ENCODE data around the genes ZNF343, ITPA and HSPA12B.

DNA sequence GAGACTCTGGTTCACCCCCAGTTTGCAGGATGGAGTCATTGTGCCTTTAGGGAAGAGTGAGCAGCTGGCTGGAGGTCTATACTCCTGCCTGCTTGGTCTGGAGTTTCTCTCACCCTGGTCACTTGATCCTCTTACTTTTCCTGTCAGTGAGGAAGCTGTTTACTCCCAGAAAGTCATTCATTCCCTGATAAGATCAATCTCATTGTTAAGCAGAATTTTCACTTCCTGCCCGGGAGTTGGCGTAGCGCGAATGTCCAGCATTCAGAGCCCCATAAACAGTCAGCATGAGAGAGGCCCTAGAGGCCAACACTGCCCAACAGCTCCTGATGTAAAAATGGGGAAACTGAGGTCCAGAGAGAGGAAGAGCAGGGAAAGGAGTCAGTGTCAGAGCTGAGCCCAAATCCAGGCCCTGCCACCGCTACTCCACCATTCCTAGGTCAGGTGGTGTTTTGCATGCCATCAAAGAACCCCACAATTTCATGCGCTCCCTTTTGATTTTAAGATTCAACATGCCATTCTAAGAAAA is 70.3 kb upstream of the SIRPA start:
- RRBS = no CpG with 5 or more reads among the region's 6 CpGs

GRCh38 chr20:1915344-1915678 is 20.1 kb downstream of the SIRPA start:
- RRBS = no CpG with 5 or more reads among the region's 8 CpGs

- RRBS = no CpG with 5 or more reads among the region's 2 CpGs
Measured at GRCh38 chr20:1930903-1931271, 35.7 kb downstream of the SIRPA start.

DNA sequence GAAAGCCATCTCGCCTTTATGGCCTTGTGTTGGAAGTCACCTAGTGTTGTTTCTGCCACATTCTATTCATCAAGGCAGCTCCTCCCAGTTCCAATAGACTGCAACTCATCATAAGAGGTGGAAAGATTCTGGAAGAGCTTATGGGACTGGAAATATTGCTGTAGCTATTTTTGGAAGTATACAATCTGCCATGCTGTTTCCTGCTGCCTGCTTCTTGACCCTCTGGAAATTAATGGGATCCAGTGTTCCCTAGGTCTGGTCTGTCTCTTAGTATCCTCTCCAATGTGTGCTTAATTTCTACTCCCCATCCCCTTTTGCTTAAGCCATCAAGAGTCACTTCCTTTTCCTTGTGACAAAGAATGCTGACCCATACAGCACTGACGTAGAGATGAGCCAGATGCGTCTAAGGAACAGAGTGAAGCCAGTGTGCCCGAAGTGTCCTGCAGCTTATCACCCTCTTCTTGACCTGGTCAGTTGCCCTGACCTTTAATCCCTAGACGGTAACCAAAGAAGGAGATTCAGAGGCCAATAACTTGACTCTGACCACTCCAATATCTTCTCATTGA is 31.4 kb downstream of the SNRPB start:
- RRBS = no CpG with 5 or more reads among the region's 5 CpGs

DNA sequence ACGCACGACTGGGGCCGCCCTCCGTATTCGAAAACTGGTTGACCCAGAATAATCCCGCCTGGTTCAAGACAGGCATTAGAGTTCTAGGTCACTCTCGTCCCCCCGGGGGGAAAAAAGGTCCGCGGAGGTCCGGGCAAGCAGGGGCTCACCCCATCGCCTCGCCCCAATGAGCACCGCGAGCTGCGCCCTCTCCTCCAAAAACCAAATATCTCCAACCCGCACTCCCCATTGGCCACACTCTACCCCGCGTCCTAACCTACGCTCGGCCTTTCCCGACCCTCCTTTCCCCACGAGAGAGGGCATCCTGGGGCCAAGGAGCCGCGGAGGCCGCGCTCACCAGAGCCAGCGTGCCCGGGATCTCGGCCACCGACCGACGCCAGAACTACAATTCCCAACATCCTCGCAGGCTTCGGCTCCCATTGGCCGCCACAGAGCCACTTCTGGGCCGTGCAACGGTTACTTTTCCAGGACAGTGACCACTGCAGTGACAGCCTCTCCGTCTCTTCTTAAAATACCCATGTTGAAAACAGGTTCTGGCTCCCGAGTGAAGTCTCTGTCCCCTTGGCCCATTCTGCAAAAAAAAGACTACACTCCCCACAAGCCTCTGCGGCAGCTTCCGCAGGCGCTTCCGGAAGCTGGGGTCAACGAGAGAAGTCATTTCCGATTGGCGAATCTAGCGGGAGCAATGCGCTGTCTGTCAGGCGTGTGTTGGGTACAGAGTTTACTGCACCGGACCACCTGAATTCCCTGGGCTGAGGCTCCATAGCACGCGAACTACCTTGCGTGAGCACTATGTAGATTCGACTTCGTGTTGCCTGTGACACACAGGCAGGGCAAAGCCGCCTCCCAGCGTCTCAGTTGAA is at the start of gene ZNF343:
ZNF343 (minus strand) TSS at position 372 of the 863 bp plus-strand sequence.
- RRBS = 2% methylated on average over 5 of the region's 58 CpGs

- RRBS = no CpG with 5 or more reads among the region's 3 CpGs
Measured at GRCh38 chr20:2599571-2600195, 52.7 kb upstream of the NOP56 start.

DNA sequence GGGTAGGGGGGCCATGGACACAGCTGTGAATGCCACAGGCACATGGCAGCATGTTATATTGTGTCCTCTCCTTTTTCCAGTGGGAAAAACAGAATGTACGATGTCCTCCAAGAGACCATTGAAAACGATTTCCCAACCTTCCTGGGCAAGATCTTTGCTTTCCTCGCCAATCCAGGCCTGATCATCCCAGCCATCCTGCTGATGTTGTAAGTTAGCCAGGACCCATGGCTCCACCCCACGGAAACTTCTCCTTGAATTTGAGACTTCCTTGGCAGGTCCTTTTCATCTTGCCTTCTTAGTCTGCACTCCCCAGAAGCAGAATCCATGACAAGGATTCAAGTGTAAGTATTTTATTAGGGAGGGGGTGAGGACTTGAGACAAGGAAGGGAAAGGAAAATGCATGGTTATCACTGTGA is 28.2 kb upstream of the NOP56 start:
- RRBS = no CpG with 5 or more reads among the region's 4 CpGs

GRCh38 chr20:2654030-2654631 is 1.7 kb downstream of the NOP56 start:
- RRBS = no CpG with 5 or more reads among the region's 11 CpGs

DNA sequence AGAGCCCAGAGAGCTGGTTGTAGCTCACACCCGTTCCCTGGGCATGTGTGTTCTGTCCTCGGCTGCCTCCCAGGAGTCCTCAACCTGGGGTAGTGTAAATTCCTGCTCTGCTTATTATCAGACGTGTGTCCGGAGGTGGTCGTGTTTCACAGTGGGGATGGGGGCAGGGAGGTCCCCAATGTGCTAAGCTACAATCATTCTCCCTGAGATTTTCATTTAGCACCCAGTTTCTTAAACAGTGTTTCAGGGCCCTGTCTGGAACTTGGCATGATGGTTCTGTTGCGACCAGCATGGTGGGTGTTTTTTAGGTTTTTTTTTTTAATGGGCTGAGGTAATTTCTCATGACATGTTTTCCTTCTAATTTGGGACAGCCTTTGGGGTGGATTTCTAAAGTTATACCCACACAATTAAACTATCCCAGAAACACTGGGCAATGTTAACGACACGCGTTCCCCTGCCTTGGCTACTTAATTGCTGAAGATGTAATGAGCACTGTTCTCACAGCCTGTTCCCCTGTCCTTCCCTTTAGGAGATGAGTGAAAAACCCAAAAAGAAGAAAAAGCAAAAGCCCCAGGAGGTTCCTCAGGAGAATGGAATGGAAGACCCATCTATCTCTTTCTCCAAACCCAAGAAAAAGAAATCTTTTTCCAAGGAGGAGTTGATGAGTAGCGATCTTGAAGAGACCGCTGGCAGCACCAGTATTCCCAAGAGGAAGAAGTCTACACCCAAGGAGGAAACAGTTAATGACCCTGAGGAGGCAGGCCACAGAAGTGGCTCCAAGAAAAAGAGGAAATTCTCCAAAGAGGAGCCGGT is 5.2 kb downstream of the NOP56 start:
- RRBS = no CpG with 5 or more reads among the region's 12 CpGs

DNA sequence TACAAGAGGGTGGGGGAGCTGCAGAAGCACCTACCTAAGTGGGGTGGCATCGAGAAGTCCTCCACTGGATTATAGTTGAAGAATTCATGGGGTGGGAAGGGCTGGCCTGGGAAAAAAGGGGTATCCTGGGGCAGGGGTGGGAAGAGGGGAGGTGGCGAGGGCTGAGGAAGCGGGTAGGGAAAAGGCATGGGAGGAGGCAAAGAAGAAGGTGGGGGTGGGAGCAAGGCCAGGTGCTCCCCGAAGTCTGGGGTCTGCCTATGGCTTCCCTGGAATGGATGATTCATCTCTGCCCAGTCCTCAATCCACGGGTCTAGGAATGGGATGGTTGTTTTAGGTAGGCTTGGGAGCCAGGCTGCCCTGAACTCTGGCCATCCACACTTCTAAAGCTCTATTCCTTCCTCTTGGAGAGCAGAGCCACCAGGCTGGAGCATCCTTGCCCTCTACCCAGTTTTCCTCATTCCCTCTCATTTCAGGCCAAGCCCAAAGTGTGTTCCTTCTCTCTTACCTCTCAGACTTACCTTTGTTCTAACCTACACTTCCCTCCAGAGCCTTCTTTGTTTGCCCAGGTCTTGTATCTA is 4.4 kb downstream of the PCED1A start:
- RRBS = no CpG with 5 or more reads among the region's 5 CpGs

GRCh38 chr20:3080891-3081606 is 3.5 kb downstream of the AVP start:
- RRBS = no CpG with 5 or more reads among the region's 7 CpGs

- RRBS = no CpG with 5 or more reads among the region's 69 CpGs
Measured at GRCh38 chr20:3164450-3165380, 5.0 kb upstream of the FASTKD5 start.

GRCh38 chr20:3174231-3174648 is 891 bp upstream of the LZTS3 start:
- RRBS = 5% methylated on average over 8 of the region's 28 CpGs

DNA sequence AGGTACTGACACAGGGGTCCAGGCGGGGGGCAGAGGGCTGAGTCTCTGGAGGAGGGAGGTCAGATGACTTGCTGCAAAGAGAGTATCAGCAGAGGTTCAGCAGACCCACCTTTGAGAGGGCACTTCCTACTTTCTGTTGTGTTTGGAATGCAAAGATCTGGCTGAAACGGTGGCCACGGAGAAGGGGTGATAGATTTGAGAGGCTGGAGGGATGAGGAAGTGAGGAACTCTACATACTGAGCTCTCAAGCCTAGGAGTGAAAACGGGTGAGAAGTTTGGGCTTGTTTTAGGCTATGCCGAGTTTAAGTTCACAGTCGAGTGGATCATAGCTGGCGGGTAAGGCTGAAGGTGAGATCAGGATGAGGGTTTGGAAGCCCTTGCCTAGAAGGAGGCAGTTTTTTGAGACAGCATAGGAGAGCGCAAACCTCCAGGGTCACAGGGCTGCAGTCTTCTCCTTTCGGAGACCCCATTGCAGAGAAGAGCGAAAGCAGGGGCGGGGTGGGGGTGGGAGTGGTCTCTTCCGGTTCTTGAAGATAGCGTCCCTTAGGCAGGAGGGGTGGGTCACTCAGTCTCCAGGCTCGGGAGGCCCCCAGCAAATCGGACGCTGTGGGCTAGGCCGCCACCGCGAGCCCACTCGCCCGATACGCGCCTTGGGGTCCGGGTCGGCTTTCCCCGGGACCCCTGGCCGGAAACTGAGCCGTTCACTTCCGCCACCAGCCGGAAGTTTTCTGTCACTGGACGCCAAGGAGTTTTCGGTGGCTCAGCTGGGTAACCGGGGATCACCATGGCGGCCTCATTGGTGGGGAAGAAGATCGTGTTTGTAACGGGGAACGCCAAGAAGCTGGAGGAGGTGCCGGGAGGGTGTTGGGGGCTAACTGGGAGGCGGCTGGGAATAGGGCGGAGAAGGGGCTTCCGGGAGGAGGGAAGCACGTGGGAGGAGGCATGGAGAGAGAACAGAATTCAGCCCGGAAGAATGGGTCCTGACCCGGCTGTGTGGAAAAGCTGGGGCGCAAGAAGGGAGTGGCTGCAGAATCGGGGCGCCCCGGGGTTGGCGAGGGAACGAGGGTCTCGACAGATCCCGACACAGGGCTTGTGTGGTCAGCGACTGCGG is at the start of gene ITPA:
ITPA (plus strand) TSS at position 731 of the 1,111 bp plus-strand sequence.
- RRBS = 1% methylated on average over 22 of the region's 54 CpGs

GRCh38 chr20:3239337-3240369 is 663 bp upstream of the SLC4A11 start:
- RRBS = 3% methylated on average over 66 of the region's 100 CpGs

- RRBS = 6% methylated on average over 33 of the region's 70 CpGs
Measured at GRCh38 chr20:3732283-3733097, at the start of gene HSPA12B. Gene HSPA12B, plus strand, starts transcription at chr20:3732685.

DNA sequence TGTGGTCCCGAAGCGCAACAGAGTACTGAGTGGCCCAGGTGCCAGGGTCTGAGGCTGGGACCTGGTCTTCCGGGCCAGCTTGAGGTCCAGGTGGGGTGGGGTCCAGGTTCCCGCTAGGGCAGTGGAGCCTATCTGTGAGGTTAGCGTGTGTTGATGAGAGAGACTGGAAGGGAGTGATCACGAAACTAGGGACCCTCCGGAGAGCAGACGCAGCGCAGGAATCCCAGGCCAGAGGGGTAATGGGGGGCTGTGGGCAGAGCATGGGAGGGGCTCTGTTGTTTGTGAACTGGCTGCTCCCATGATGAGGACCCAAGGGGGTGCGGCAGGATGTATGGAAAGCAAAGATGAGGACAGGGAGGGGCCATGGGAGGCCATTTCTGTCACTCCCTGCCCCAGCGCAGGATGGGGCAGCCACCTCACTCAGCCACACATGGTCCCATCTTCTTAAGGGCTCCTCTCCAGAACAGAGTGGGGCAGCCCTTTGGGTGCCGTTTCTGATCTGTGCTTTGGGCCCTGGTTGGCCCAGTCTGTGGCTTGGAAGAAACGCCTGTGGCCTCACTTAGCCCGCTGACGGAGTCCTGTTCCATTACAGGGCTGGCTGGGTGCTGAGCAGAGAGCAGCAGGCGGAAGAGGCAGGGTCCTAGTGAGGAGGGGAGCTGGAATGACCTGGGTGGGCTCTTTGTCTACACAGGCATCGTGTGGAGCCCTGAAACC is 876 bp downstream of the HSPA12B start:
- RRBS = no CpG with 5 or more reads among the region's 17 CpGs

DNA sequence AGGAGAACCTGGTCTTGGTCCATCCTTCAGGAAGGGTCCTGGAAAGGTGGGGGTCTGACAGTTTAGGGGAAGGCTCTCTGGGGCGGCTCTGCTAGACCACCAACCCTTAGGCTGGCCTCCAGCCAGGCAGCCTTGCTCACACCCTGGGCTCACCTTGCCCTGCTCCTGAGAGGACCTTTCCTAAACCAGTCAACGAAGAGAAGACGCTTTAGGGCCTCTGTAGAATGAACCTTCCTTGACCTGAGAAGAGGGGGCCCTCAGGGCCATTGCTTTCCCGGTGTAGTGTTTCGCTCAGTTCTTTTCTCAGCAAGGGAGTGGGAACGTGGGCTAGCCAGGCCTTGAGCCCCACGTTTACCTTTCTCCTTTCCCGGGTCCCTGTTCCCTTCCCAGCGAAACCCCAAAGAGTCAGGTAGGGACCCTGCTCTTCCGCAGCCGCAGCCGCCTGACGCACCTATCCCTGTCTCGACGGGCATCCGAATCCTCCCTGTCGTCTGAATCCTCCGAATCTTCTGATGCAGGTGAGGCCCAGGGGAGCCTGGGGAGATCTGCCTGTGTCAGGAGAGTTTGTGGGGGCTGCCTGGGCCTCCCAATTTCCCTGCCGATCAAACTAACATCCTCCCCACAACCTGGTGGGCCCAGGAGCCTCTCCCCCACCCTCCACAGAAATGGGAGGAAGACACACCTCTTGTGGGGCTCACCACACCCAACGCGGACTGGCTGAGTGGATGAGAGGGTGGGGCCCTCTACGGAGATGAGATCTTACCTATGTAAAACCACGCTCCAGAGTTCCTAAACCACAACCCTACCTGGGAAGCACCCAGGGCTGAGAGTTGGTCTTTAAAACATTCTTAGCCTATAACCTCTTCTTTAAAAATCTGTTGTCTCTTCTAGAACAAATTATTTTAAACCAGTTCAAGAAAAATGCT is 1.4 kb downstream of the CDC25B start:
- RRBS = 62% methylated on average over 4 of the region's 23 CpGs

DNA sequence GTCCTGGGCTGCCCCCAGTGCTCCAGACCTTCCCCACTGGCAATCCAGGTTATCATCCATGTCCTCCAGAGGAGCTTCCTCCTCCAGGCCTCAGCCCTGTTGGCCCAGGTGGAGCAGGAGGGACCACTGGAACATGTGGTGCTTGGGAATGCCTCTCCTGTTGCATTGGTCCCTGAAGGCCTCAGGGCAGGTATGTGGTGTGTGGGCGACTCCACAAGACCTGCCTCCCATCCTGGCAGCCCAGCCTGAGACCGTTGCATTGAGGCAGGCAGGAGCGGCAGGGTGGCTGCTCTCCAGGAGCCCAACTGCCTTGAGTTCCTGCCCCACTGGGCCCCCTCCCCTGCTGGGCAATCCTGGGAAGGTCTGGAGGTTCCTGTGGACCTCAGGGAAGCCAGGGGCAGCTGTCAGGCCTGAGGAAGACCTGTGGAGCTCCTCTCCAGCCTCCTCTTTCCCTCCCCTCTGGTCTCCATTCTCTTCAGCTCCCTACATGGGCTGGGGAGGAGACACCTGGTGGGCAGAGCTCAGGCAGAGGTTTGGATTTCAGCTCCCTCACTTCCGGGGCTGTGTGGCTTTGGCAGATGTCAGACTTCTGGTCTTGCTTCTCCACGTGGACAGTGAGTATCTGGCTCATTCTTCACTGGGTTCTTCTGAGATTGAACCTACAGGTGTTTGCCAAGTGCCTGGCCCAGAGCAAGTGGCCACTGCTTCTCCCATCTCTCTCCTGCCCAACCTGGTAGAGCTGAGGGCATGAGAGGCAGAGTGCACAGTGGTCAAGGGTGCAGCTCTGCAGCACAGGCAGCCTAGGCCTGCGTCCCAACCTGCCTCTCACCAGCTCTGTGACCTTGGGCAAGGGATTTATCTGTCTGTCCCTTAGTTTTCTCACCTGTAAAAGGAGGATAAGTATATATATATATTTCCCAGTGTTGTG is 20.0 kb downstream of the MAVS start:
- RRBS = no CpG with 5 or more reads among the region's 6 CpGs

DNA sequence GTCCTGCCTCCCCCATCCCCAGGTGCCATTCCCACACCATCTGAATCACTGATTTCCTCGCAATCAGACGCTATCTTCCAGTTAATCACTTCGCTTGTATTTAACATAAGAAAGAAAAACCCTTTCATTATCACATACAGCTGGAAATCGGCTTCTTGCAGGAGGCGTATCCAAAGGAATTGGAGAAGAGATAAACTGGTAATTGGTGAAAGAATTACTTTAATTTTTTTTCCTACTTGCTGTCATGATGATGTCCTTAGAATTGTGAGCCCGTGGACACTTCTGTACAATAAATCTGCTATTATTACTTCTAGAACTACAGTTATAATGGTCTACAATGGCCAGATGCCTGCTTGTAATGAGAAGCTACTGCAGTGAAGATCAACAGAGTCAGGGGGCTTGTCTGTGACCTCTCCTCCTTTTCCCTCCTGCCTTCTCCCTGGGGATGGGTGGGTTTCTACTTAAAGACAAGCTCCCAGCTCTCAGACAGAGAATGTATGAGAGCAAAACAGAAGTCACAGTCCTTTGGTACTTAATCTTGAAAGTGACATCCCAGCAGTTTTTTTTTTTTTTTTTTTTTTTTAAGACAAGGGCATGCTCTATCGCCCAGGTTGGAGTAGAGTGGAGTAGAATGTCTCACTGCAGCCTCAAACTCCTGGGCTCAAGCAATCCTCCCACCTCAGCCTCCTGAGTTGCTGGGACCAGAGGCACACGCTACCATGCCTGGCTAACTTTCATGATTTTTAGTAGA is 13.2 kb upstream of the PANK2 start:
- RRBS = no CpG with 5 or more reads among the region's 8 CpGs

All from pericardium (tissue), 1 donor.